Mesenchymal stem cell of adipose (primary cell): ENCODE measurements around the gene GTSF1L.

DNA sequence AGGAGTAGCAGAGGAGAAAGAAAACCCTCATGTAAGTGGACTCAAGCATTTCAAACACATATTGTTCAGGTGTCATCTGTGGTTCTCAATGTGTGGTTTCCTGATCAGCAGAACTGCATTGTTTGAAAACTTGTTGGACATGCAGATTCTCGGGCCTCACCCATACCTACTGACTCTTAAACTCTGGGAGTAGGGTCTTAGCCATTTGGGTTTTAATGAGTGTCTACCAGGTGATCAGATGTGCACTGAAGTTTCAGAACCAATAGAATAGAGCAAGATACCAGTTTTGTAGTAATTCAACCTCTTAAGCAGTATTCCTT, 14.3 kb downstream of the TOP1 start:
- CAGE, long polyA plus RNA, result no peak

- CAGE, long polyA plus RNA, result no peak
These were observed 32.6 kb downstream of the TOP1 start for GRCh38 chr20:41061180-41061641.

- CAGE, long polyA plus RNA, result no peak
These were observed 2.2 kb downstream of the PLCG1 start for GRCh38 chr20:41139323-41140148.

- CAGE, long polyA plus RNA, result no peak
These were observed 20.2 kb downstream of the PLCG1 start for GRCh38 chr20:41157496-41157899.

DNA sequence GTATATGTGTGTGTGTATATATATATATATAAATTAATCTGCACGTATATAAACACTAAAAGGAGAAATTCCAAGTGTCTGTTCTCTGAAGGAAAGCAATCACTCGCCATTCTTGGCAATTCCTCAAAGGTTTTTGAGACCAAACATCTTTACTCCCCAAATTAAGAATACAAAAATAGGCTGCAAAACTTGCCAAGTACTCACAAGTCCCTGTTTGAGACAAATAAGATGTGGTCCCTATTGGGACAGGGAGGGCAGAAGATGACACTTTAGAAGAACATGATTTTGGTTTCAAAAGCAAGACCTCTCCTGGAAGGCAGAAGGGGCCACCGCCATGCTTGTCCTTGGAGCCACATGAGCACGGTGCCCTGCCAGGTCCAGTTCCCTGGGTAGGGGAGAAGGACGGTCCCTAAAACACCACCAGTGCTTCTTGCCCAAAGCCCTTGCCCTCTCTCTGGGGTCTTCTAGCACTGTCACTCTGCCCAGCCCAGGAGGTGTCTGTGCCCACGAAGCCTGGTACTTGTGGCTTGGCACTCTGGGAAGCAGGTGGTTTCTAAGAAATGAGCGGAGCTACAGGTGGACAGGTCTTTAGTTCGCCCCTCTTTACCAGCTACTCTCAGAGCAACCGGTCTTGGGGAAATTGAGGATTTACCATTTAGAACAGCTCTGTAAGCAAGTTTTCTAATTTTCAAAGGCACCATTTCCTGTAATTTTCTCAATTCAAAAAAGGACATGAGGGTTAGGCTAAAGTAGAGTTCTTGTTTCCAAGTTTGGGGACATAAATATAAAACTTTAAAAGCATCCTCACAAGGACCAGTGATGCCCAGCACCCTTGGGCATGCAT, 46.0 kb downstream of the PLCG1 start:
- CAGE, long polyA plus RNA, result no peak

GRCh38 chr20:41205286-41205895, 68.0 kb downstream of the PLCG1 start:
- CAGE, long polyA plus RNA, result no peak

DNA sequence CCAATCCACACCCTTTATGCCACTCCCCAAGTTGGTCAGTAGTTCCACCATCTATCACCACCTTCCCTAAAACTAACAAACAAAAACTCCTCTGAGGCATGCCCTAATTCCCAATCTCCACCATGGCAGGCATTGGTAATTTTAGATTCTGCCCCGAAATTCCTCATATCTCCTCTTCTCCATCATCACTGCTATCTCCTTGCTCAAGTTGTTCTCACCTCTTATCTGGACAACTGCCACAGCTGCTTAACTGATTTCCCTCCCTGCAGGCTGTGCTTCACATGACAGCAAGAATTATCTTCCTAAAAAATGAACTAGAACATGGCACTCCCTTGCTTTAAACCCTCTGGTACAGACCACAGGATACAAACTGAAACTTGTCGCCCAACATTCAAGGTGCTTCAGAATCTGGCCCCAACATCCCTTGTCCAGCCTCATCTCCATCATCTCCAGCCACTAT, 55.6 kb downstream of the ZHX3 start:
- CAGE, long polyA plus RNA, result no peak

DNA sequence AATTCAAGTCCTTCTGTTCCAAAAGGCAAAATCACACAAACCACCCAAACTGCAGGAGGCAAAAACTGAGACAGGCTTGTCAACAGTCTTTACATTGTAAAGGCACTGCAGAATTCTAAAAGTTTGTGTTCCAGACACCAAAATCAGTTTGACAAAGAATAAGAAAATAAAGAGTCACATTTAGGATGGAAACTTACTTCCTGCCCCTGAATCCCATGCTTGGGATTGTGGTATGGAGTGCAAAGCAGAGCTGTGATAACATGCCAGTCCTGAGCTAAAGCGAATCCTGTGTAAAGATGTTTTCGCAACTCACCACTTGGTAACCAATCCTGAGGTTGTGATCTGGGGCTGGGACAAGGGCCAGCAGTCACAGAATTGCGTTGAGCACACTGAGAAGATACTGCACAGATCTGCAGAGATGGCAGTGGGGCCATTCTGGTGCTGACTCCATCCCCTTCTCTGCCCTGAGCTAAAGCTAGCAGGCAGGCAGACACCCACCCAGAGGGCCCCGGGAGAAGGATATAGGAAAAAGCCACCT, 108.5 kb downstream of the CHD6 start:
- CAGE, long polyA plus RNA, result no peak

DNA sequence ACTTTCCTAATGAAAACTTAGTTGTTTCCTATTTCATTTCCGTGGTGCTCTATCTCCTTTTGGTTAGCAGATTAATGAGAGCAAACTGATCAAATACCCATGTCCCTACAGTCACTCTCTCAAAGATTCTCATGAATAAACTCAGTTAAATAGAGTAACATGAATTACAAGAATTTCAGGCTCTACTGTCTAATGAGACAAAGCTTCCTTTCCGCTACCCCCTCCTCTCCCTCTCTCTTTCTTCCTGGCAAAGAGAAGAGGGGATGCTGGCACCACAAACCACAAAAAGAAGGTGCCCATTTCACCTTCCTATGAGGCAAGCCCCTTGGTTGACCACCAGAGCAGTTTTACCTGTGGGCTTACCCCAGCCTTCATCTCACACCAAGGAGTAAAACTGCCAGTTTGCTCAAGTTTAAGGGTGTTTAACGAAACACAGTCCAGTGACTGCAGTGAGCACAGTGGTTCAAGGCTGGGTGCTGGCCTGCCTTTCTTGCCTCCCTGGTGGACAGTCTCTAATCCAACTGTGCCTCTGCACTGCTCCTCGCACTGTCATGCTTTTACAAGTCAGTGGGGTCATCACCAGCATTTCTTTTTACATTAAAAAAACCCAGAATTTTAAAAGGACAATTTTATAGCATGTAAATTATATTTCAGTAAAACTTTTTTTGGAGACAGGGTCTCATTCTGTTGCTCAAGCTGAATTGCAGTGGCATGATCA, 16.0 kb downstream of the CHD6 start:
- CAGE, long polyA plus RNA, result no peak

DNA sequence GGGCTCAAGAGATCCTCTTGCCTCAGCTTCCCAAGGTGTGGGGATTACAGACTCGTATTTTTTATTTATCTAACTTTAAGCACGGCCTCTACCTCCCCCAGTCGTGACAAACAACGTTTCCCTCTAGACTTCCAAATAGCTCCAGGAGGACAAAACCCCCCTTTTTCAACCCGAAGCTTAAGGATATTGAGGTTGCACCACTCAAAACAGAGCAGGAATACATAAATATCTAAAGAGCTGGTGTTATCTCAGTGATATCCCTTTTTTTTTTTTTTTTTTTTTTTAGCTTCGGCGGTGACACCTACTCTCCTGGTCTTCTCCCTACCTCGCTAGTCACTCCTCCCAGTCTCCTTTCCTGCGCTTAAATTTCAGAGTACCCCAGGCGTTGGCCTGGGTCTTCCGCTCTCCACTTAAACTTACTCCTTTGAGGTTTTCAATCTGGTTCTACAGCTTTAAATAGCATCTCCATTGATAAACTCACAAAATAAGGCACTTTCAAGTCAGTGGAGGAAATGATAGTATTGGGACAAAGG, 1.0 kb upstream of the SRSF6 start:
- CAGE, long polyA plus RNA, result no peak

- CAGE, long polyA plus RNA, result no peak
These were observed 662 bp upstream of the SRSF6 start for GRCh38 chr20:43457135-43457333.

- CAGE, long polyA plus RNA, result no peak
These were observed 746 bp upstream of the IFT52 start for GRCh38 chr20:43590007-43590375.

GRCh38 chr20:43667353-43668258, 692 bp downstream of the MYBL2 start:
- CAGE, long polyA plus RNA, result no peak

- CAGE, long polyA plus RNA, result no peak
These were observed 14.3 kb downstream of the MYBL2 start for GRCh38 chr20:43680804-43681976.

DNA sequence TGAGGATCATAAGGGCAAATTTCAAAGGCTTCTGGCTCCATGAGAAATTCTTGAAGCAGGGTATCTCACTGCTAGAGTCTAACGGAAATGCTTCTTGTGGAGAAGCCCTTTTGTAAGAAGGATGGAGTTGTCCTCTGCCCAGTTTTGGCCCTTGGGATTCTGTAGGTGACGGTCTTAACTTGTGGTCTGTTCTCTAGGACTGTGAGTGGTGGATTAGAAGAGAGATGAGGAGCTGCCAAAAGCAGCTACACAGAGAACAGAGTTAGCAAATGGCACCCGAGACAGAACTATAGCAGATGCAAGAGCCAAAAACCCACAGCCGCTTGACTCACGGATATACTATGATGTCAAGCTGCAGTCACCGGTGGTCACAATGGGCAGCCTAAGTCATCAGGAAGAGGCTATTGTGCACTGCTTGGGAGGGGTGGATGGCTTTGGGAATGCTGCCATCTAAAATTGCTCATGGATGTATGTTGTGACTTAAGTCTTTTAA, at the start of gene GTSF1L:
Gene GTSF1L (minus strand): TSS at position 349 of the 493 bp plus-strand sequence.
- CAGE, long polyA plus RNA, result no peak

- CAGE, long polyA plus RNA, result no peak
These were observed 50.7 kb upstream of the TOX2 start for GRCh38 chr20:43863936-43864397.

DNA sequence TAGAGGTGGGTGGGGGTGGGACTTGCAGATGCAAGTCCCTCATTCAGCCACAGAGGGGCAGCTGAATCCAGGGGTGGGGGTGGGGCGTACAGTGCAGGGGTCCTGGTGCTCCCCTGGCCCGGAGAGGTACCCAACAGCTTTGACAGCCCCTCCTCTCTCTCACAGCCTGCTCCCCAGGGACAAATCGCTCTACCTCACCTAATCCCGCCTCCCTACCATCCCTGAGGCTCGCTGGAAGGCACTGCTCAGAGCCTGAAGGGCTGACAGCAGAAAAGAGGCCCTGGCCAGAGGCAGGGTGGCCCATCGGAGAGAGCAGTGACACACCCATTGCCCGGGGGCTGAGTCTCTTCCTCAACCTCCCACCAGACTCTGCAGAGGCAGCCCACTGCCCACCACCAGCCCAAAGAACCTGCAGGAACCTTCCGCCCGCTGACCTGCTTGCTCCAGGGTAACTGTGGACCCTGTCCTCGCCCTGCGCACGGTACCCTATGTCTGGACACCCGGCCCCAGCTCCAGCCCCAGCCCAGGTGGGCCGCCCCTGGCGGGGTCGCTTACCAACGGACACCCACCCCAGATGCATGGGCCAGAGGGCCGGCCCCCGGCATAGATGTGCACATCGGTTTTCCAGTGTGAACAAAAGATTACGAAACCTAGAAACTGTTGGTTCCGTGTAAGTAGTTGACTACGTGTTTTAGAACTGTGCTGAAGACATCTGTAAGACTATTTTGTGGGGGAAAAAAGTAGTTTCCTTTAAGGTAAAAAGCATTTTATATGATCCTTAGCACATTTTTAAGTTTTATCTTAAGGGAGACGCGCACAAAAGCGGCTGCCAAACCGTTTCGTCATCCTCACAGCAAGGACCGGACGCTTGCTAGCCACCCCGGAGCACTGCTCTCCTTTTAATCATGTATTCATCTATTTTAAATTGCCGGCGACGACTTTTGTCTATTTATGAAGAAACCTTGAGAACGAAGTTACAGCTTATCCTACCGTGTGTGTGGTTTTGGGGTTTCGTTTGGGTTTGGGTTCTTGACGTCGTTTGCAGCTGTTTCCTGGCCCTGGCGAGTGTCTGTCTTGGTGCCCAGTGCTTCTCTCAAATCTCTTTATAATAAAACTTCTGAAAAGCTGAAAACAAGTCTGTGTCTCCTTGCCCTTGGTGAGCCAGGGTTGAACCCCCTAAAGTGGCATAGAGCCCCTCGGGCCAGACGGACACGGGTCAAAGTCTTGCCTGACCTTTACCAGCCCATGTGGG, 118.1 kb downstream of the JPH2 start:
- CAGE, long polyA plus RNA, result no peak

GRCh38 chr20:44169051-44169250, 18.0 kb downstream of the JPH2 start:
- CAGE, long polyA plus RNA, result no peak

DNA sequence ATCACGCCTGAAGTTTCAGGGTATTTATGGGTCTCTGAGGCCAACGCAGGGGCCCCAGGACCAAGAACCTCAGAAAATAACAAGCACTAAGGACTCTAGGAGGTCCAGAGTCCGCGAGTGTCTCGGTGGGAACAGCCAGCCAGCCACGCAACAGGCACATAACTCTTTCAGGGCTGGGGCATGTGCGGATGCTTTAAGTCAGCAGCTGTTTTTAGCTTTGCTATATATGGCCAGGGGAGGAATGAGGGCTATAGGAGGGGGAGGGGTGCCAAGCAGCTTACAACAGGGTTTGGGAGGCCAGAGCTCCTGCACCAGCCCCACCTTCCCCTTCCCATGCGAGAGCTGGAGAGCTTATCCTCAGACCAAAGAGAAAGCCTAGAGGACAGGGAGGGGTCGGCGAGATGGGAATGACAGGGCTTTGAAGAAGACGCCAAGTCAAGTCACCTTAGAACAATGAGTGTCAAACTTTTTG, 6.2 kb downstream of the JPH2 start:
- CAGE, long polyA plus RNA, result no peak

DNA sequence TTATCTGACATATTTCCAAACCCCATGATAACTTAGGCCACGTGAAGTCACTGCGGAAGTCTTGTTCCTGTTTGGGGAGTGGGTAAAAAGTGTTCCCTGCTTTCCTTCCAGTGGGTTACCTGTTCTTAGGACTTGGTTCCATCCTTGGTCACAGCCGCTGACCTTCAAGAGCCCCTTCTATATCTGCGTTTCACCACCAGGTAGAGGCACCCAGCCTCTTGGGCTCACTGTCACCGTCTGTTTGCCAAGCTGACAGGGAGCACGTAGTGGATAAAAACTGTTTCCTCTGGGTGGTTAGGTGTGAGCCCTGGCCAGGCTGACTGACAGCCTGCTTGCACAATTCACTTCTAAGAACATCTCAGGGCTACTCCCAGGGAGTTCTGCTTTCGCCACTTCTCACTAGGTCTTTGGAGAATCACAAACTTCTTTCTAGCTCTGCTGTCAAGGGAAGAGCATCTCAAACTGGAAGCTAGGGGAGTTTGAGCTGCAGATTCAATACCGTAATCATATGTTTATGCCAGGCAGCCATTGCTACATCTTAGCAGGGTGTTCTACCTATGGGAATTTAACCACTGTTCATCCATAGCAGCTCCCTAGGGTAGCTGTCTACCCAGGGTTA, 1.8 kb upstream of the JPH2 start:
- CAGE, long polyA plus RNA, result no peak